ENCODE results near the gene SLC19A2.

GRCh38 chr1:167488945-167489295 is 29.4 kb downstream of the CD247 start:
- RAMPAGE, long total RNA = no peak
- RRBS = no CpG with 5 or more reads among the region's 8 CpGs
PRO-cap:
- standard = no peak
- CoPRO, capped RNA only, 2 experiments = no peak in any of the 2 experiments
- CoPRO, capped and uncapped RNA, 2 experiments = no peak in any of the 2 experiments
- CoPRO, uncapped RNA only, 2 experiments = no peak in any of the 2 experiments
CAGE:
- cytosol, long polyA plus RNA = no peak
- long polyA plus RNA = no peak
- nucleolus, long total RNA = no peak
- nucleus, long polyA plus RNA = no peak

- RAMPAGE, long total RNA = no peak
- RRBS = no CpG with 5 or more reads among the region's 9 CpGs
PRO-cap:
- standard = unidirectional peak, plus-strand start at chr1:167554400
- CoPRO, capped RNA only, 2 experiments = peak in 2 of 2 experiments; most common plus-strand start chr1:167554400 (in 2); most common minus-strand start chr1:167554342 (in 1)
- CoPRO, capped and uncapped RNA, 2 experiments = peak in 2 of 2 experiments; most common plus-strand start chr1:167554400 (in 2); most common minus-strand start chr1:167554378 (in 1)
- CoPRO, uncapped RNA only, 2 experiments = peak in 2 of 2 experiments; most common plus-strand start chr1:167554400 (in 2)
CAGE:
- cytosol, long polyA plus RNA = no peak
- long polyA plus RNA = no peak
- nucleolus, long total RNA = no peak
- nucleus, long polyA plus RNA = no peak
Measured at GRCh38 chr1:167554214-167554497, 594 bp upstream of the CREG1 start.

DNA sequence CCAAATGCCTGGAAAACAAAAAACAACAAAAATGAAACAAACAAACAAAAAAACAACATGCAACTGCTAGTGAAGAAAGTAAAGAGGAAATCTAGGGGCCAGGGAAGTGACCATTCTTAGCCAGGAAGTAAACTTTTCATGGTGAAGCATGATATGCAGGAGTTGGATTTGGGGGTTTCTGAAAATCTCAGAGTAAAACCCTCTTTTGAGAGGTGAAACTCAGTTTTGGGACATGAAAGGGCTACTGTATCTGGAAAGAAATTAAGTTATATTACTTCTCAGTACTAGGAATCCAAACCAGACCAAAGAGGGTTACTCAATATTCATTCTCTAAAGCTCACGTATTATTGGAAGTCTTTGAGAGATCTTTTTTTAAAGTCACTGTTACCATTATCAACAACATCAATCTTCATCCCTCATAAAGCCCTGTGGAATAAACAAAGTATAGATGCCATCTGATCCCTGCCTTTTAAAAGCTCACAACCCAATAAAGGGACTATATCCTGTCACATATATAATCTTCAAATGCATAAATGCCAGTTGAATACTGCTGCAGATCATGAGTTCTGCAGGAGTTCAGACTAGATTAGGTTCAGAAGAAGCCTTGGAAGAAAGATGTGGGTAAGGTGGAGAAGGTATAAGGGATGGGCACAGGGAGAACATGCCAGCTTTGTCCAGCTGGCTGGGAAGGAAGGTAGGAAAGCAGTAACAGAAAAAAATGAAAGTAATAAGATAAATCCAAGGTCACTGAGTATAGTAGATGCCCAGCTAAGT is 2.9 kb downstream of the RCSD1 start:
- RAMPAGE, long total RNA = no peak
- RRBS = no CpG with 5 or more reads among the region's 1 CpG
PRO-cap:
- standard = no peak
- CoPRO, capped RNA only, 2 experiments = no peak in any of the 2 experiments
- CoPRO, capped and uncapped RNA, 2 experiments = no peak in any of the 2 experiments
- CoPRO, uncapped RNA only, 2 experiments = peak in 2 of 2 experiments; most common plus-strand start position 130 of the sequence (in 1)
CAGE:
- cytosol, long polyA plus RNA = no peak
- long polyA plus RNA = no peak
- nucleolus, long total RNA = no peak
- nucleus, long polyA plus RNA = no peak

DNA sequence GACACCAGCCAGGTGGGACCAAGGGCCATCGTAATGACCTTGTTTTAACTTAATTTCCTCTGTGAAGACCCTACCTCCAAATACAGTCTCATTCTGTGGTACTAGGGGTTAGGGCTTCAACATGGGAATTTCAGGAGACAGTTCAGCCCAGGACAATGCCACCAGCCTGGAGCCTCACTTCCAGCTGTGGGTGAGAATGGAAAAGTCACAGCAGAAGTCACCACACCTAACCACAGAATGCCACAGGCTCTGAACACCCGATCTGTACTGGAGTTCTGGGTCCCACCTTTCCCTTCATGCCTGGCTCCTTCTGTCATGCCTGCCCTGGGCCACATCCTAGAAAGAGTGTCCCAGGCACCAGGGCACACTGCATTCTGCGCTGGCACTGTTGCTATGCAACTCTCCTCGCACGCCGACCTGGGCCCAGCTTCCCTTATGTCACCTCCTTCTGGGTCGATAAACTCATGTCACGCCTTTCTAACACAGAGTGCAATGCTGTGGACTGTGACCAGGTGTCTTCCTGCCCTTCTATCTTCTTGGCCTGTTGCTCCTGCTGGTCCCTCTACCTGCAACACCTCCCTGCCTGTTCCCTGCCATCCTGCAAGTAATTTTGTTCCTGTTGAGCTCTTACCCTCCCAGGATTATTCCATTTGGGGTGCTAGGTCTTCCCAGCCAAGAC is 21.2 kb downstream of the RCSD1 start:
- RAMPAGE, long total RNA = no peak
- RRBS = no CpG with 5 or more reads among the region's 8 CpGs
PRO-cap:
- standard = no peak
- CoPRO, capped RNA only, 2 experiments = no peak in any of the 2 experiments
- CoPRO, capped and uncapped RNA, 2 experiments = no peak in any of the 2 experiments
- CoPRO, uncapped RNA only, 2 experiments = no peak in any of the 2 experiments
CAGE:
- cytosol, long polyA plus RNA = no peak
- long polyA plus RNA = no peak
- nucleolus, long total RNA = no peak
- nucleus, long polyA plus RNA = no peak

GRCh38 chr1:167756978-167757458 is 35.2 kb downstream of the MPZL1 start:
- RAMPAGE, long total RNA = no peak
- RRBS = no CpG with 5 or more reads among the region's 4 CpGs
PRO-cap:
- standard = bidirectional peak, plus-strand start at chr1:167757300, minus-strand start at chr1:167757189
- CoPRO, capped RNA only, 2 experiments = no peak in any of the 2 experiments
- CoPRO, capped and uncapped RNA, 2 experiments = no peak in any of the 2 experiments
- CoPRO, uncapped RNA only, 2 experiments = no peak in any of the 2 experiments
CAGE:
- cytosol, long polyA plus RNA = no peak
- long polyA plus RNA = no peak
- nucleolus, long total RNA = no peak
- nucleus, long polyA plus RNA = no peak

GRCh38 chr1:167772935-167773653 is 51.3 kb downstream of the MPZL1 start:
- RAMPAGE, long total RNA = no peak
- RRBS = no CpG with 5 or more reads among the region's 4 CpGs
PRO-cap:
- standard = no peak
- CoPRO, capped RNA only, 2 experiments = no peak in any of the 2 experiments
- CoPRO, capped and uncapped RNA, 2 experiments = no peak in any of the 2 experiments
- CoPRO, uncapped RNA only, 2 experiments = no peak in any of the 2 experiments
CAGE:
- cytosol, long polyA plus RNA = no peak
- long polyA plus RNA = no peak
- nucleolus, long total RNA = no peak
- nucleus, long polyA plus RNA = no peak

- RAMPAGE, long total RNA = no peak
- RRBS = no CpG with 5 or more reads among the region's 10 CpGs
PRO-cap:
- standard = no peak
- CoPRO, capped RNA only, 2 experiments = no peak in any of the 2 experiments
- CoPRO, capped and uncapped RNA, 2 experiments = no peak in any of the 2 experiments
- CoPRO, uncapped RNA only, 2 experiments = peak in 1 of 2 experiments; most common plus-strand start chr1:167790147 (in 1)
CAGE:
- cytosol, long polyA plus RNA = no peak
- long polyA plus RNA = no peak
- nucleolus, long total RNA = no peak
- nucleus, long polyA plus RNA = no peak
Measured at GRCh38 chr1:167789807-167790786, 68.3 kb downstream of the MPZL1 start.

- RAMPAGE, long total RNA = no peak
- RRBS = no CpG with 5 or more reads among the region's 30 CpGs
PRO-cap:
- standard = no peak
- CoPRO, capped RNA only, 2 experiments = no peak in any of the 2 experiments
- CoPRO, capped and uncapped RNA, 2 experiments = no peak in any of the 2 experiments
- CoPRO, uncapped RNA only, 2 experiments = no peak in any of the 2 experiments
CAGE:
- cytosol, long polyA plus RNA = no peak
- long polyA plus RNA = no peak
- nucleolus, long total RNA = no peak
- nucleus, long polyA plus RNA = no peak
Measured at GRCh38 chr1:168084864-168086069, 51.5 kb downstream of the GPR161 start.

- RAMPAGE, long total RNA = no peak
- RRBS = no CpG with 5 or more reads among the region's 6 CpGs
PRO-cap:
- standard = no peak
- CoPRO, capped RNA only, 2 experiments = no peak in any of the 2 experiments
- CoPRO, capped and uncapped RNA, 2 experiments = no peak in any of the 2 experiments
- CoPRO, uncapped RNA only, 2 experiments = no peak in any of the 2 experiments
CAGE:
- cytosol, long polyA plus RNA = no peak
- long polyA plus RNA = no peak
- nucleolus, long total RNA = no peak
- nucleus, long polyA plus RNA = no peak
Measured at GRCh38 chr1:168230568-168231331, 4.9 kb downstream of the SFT2D2 start.

DNA sequence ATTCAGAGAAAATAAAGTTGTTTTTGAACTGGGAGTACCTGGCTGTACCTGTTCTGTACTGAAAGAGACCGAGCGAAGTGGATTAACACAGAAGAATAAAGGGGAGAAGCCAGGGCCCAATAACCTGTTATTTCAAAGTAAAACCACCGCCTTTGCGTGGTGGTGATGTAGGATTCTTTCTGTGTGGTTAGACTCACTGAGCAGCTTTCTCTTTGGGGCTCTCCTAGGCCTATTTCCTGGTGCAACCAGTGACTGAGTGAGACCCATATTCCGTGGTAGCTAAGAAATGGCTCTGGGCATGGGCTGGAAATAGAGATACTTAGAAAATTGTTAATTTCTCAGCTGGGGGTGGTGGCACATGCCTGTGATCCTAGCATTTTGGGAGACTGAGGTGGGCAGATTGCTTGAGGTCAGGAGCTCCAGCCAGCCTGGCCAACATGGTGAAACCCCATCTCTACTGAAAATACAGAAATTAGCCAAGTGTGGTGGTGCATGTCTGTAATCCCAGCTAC is 99.8 kb downstream of the XCL2 start:
- RAMPAGE, long total RNA = no peak
- RRBS = no CpG with 5 or more reads among the region's 5 CpGs
PRO-cap:
- standard = no peak
- CoPRO, capped RNA only, 2 experiments = no peak in any of the 2 experiments
- CoPRO, capped and uncapped RNA, 2 experiments = no peak in any of the 2 experiments
- CoPRO, uncapped RNA only, 2 experiments = no peak in any of the 2 experiments
CAGE:
- cytosol, long polyA plus RNA = no peak
- long polyA plus RNA = no peak
- nucleolus, long total RNA = no peak
- nucleus, long polyA plus RNA = no peak

- RAMPAGE, long total RNA = no peak
- RRBS = no CpG with 5 or more reads among the region's 3 CpGs
PRO-cap:
- standard = no peak
- CoPRO, capped RNA only, 2 experiments = no peak in any of the 2 experiments
- CoPRO, capped and uncapped RNA, 2 experiments = no peak in any of the 2 experiments
- CoPRO, uncapped RNA only, 2 experiments = no peak in any of the 2 experiments
CAGE:
- cytosol, long polyA plus RNA = no peak
- long polyA plus RNA = no peak
- nucleolus, long total RNA = no peak
- nucleus, long polyA plus RNA = no peak
Measured at GRCh38 chr1:169044279-169044687, 62.2 kb upstream of the ATP1B1 start.

DNA sequence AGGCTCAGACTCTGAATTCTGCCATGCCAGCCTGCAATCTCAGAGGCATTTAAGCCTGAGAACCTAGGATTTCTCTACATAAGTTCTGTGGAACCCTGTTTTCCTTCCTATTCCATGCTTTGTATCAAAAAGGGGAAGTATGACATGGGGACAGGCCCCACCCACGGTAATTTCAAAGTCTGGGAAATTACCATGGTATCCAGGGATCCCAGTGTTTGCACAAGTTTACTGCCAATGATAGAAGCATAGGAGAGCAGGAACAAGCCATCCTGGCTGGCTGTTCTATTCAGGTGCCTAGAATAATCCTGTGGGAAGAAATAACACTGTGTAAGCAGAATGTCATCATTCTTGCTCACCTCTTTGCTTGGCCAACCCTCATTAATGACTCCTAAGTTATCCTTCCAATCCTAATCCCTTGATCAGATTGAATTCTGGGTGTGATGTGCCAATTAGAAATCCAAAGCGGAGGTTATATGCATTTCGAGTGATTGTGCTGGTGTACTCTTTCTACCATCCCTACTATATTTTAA is 53.7 kb upstream of the ATP1B1 start:
- RAMPAGE, long total RNA = no peak
- RRBS = no CpG with 5 or more reads among the region's 3 CpGs
PRO-cap:
- standard = no peak
- CoPRO, capped RNA only, 2 experiments = no peak in any of the 2 experiments
- CoPRO, capped and uncapped RNA, 2 experiments = no peak in any of the 2 experiments
- CoPRO, uncapped RNA only, 2 experiments = no peak in any of the 2 experiments
CAGE:
- cytosol, long polyA plus RNA = no peak
- long polyA plus RNA = no peak
- nucleolus, long total RNA = no peak
- nucleus, long polyA plus RNA = no peak

DNA sequence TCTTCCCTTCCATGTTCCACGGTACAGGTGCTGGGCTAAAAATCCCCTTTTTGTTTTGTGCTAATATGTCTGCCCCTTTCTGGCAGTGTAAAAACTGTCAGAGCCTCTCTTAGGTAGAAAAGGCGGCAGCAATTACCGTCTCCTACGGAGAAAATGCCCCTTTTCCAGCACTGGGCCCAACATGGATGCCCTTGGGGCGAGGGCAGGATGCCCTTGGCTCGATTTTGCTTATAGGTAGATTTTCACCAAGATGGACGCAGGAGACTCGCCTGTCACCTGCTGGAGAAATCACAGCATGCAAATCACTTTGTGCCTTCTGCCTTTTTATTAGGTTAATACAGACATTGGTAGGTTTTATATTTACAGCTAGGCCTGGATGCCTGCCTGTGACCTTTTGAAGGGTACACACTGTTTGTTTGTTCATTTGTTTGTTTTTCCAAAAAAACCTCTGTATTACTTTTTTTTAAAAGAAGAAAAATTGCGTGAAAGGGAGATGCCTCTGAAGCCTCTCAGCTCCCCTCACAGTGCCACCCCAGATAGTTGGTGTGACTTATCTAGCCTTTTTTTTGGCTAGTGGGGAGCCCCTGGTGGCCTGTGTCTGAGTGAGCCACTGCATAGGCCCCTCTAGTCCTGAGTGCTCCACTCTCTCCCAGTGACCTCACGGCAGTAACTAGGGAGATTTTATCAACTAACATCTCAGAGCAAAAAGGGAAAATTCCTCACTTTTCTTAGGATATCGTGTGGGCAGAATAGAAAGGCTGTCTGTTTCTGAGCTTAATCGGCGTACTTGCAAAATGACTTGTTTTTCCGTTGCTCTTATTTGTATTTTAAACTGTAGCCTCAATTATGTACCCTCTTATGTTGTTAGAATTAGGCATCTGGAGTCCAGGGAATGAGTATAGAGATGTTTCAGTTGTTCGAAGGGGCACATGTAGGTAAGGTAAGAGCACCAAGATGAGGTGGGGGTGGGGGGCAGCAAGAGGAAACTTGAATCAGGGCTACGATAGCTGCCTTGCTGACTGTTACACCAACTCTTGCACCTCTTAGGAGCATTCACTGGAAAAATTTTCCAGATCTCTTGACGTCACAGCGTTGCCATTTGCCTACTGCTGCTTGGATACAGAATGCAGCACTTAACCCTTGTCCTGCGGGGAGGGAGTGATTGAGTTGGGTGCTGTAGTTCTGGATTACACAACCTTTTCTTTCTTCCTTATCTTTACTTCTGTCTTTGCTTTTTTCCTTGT is 2.7 kb downstream of the ATP1B1 start:
- RAMPAGE, long total RNA = no peak
- RRBS = no CpG with 5 or more reads among the region's 19 CpGs
PRO-cap:
- standard = no peak
- CoPRO, capped RNA only, 2 experiments = no peak in any of the 2 experiments
- CoPRO, capped and uncapped RNA, 2 experiments = no peak in any of the 2 experiments
- CoPRO, uncapped RNA only, 2 experiments = no peak in any of the 2 experiments
CAGE:
- cytosol, long polyA plus RNA = no peak
- long polyA plus RNA = no peak
- nucleolus, long total RNA = no peak
- nucleus, long polyA plus RNA = no peak

GRCh38 chr1:169367349-169367607 is 319 bp downstream of the NME7 start:
- RAMPAGE, long total RNA = no peak
- RRBS = no CpG with 5 or more reads among the region's 7 CpGs
PRO-cap:
- standard = no peak
- CoPRO, capped RNA only, 2 experiments = no peak in any of the 2 experiments
- CoPRO, capped and uncapped RNA, 2 experiments = no peak in any of the 2 experiments
- CoPRO, uncapped RNA only, 2 experiments = no peak in any of the 2 experiments
CAGE:
- cytosol, long polyA plus RNA = no peak
- long polyA plus RNA = no peak
- nucleolus, long total RNA = no peak
- nucleus, long polyA plus RNA = no peak

DNA sequence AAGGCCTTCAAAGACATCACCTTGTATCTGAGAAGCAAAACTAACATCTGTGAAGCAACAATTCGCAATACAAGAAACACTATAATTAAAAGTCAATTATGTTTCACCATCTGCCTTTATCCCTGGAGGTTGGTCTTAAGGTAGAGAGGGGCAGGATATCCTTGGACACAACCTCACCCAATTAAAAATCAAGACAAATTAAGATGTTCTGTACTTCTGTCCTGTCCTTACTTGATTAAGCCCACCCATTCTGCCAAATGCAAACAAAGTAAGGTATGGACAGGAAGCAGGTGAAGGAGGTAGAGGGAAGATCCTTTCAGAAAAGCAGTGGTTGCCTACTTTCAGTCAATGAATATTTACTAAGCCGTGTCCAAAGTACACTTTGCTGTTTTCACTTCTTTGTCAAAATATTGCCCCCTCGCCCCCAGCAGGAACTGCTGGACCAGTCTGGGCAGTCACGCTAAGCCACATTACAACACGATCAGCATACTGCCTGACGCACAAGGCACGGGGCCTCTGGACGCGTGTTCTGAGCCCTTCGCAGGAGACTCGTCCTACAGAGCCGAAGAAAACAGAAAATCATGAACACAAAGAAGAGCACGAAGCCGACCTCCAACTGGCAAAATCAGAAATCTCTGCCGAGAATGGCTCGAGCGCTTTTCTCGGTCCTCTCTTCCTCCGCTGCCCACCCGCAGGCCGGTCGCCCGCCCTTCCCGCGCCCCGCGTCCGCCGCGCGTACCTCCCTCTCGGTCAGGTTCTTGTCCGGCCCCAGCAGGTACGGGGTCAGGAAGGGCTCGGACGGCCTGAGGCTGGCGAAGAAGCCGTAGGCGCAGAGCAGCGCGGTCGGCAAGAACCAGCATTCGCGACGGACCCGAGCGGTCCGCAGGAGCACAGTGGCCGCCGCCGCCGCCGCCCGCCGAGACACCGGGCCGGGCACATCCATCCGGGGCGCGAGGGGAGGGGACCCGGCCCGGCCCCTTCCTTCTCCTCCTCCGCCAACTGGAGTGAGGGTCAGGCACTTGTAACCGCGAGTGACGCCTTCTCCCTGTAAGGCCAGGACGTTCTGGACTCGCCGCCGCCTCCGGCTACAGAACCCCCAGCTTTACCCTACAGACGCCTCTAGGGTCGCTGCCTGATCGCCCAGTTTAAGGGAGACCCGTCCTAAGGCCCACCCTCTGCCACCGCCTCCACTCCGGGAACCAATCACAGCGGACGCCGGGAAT is at the start of gene SLC19A2:
TSS of gene SLC19A2 (minus strand) at position 1,121 of the 1,223 bp plus-strand sequence.
- RAMPAGE, long total RNA = no peak
- RRBS = 3% methylated on average over 13 of the region's 80 CpGs
PRO-cap:
- standard = unidirectional peak, plus-strand start at position 470 of the sequence; bidirectional peak, plus-strand start outside the sequence, minus-strand start at position 1,121 of the sequence
- CoPRO, capped RNA only, 2 experiments = peak in 2 of 2 experiments; most common plus-strand start position 470 of the sequence (in 2); most common minus-strand start position 1,104 of the sequence (in 2)
- CoPRO, capped and uncapped RNA, 2 experiments = peak in 2 of 2 experiments; most common minus-strand start position 1,104 of the sequence (in 2)
- CoPRO, uncapped RNA only, 2 experiments = peak in 1 of 2 experiments; most common minus-strand start position 1,053 of the sequence (in 1)
CAGE:
- cytosol, long polyA plus RNA = start-site peak on the minus strand centred at position 1,090 of the sequence, 52 bp wide, 108 and 61 reads in 2 replicates
- long polyA plus RNA = start-site peak on the minus strand centred at position 1,090 of the sequence, 52 bp wide, 90 and 102 reads in 2 replicates
- nucleolus, long total RNA = no peak
- nucleus, long polyA plus RNA = start-site peak on the minus strand centred at position 1,106 of the sequence, 84 bp wide, 499 and 407 reads in 2 replicates

DNA sequence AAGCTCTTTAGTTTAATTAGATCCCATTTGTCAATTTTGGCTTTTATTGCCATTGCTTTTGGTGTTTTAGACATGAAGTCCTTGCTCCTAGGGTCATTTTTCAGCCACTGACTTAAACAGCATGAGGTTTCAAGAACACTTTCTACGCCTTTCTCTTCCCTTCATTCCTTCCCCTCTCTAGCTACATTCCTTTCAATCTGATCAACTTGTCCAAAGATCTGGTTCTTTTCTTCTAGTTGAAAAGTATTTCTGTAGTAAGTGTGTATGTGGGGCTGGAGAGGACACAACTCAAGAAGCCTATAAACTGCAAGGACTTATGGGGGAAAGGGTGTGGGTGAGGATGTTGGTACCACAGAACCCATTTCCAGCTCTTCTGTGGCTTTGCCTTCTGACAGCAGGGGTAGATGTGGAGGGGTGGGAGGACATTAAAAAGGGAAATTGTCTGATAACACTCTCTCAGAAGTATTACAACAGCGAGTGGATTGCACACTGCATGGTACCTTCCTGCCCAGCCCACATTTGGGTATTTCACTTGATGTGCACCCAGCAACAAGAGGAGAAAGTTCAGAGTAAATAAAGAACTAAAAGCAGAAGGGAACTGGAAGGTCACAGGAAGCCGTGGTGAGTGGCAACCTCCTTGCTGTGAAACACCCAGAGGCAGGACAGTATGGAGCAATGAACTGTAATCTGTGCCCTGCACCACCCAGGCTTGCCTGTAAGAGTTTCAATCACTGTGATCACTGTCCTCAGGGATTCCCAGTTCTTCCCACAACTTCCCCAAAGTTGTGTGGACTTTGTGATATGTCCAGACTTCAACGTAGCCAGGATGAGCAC is 18.4 kb upstream of the F5 start:
- RAMPAGE, long total RNA = no peak
- RRBS = no CpG with 5 or more reads among the region's 4 CpGs
PRO-cap:
- standard = no peak
- CoPRO, capped RNA only, 2 experiments = no peak in any of the 2 experiments
- CoPRO, capped and uncapped RNA, 2 experiments = no peak in any of the 2 experiments
- CoPRO, uncapped RNA only, 2 experiments = no peak in any of the 2 experiments
CAGE:
- cytosol, long polyA plus RNA = no peak
- long polyA plus RNA = no peak
- nucleolus, long total RNA = no peak
- nucleus, long polyA plus RNA = no peak

DNA sequence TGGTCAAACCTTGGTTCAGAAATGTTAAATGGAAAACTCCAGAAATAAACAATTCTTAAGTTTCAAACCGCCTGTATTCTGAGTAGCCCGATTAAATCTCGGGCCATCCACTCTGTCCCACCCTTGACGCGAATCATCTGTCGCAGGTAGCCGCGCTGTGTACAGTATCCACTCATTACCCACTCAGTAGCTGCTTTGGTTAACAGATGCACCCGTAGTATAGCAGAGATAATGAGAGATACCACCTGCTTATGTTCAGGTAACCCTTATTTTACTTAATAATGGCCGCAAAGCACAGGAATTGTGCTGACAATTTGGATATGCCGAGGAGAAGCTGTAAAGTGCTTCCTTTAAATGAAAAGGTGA is 814 bp upstream of the SCYL3 start:
- RAMPAGE, long total RNA = no peak
- RRBS = no CpG with 5 or more reads among the region's 11 CpGs
PRO-cap:
- standard = no peak
- CoPRO, capped RNA only, 2 experiments = no peak in any of the 2 experiments
- CoPRO, capped and uncapped RNA, 2 experiments = no peak in any of the 2 experiments
- CoPRO, uncapped RNA only, 2 experiments = no peak in any of the 2 experiments
CAGE:
- cytosol, long polyA plus RNA = no peak
- long polyA plus RNA = no peak
- nucleolus, long total RNA = no peak
- nucleus, long polyA plus RNA = no peak

Data from K562 (cell line).